H1 (cell line): ENCODE measurements around a stretch of chr7.

DNA sequence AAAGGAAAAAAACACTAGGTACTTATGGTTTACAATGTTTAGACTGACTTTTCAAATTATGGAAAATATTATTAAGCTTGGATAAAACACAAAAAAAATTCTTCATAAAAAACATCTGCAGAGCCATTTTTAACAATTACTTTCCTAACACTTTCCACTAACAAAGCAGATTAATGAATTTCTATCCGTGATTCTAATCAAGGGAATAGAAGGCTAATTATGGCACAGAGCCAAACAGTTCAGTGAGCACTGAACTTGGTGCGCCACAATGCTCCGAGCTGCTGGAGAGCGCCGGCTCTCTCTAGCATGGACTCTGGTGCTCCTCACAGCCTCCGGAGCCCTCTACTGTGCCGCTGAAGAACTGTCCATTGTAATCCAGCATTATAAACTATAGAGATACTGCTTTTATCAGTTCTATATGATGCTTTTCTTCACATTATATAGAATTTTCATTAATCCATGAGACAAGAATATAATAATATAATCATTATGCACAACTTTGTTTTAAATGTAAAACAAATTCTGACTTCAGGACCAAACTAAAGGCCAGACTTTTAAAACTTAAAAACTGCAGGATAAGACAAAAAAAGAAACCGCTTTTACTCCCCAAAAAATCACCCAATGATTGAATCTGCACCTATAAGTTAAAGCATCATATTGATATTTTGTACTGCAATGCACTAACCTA lies 123.5 kb downstream of the RNF32 start:
- RRBS = no CpG with 5 or more reads among the region's 8 CpGs
CAGE:
- cytosol, long polyA plus RNA = no peak
- long polyA plus RNA = no peak
- nucleus, long polyA plus RNA = no peak

GRCh38 chr7:157000458-157000994 lies 9.9 kb downstream of the MNX1 start:
- RRBS = 1% methylated on average over 12 of the region's 35 CpGs
CAGE:
- cytosol, long polyA plus RNA = no peak
- long polyA plus RNA = no peak
- nucleus, long polyA plus RNA = no peak

- RRBS = 3% methylated on average over 12 of the region's 59 CpGs
CAGE:
- cytosol, long polyA plus RNA = no peak
- long polyA plus RNA = no peak
- nucleus, long polyA plus RNA = no peak
Observed at GRCh38 chr7:157018917-157019695, 8.6 kb upstream of the MNX1 start.

DNA sequence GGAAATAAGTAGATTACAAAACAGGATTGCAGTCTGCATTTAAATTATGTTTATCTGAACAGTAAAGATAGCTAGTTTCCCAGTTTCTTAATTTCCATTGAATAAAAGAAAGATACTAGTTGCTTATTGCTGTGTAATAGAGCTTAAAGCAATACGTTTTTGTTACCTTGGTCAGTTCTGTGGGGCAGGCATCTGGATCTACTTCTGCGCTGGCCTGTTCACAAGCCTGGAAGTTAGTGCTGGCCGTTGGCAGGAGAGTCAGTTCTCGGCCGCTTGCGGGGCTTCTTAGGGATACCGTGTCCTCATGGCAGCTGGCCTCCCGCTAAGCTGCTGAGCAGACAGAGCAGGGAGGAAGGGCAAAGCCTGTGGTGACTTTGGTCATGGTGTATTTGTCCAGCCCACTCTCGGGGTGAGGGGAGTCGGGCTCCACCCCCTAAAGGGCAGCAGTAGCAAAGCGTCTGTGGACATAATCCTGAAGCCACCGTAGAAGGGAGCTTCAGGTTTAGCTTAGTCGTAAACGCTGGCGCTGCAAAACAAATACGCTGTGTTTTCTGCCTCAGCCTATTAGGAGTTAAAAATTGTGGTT lies 12.1 kb downstream of the UBE3C start:
- RRBS = no CpG with 5 or more reads among the region's 16 CpGs
CAGE:
- cytosol, long polyA plus RNA = no peak
- long polyA plus RNA = no peak
- nucleus, long polyA plus RNA = no peak

DNA sequence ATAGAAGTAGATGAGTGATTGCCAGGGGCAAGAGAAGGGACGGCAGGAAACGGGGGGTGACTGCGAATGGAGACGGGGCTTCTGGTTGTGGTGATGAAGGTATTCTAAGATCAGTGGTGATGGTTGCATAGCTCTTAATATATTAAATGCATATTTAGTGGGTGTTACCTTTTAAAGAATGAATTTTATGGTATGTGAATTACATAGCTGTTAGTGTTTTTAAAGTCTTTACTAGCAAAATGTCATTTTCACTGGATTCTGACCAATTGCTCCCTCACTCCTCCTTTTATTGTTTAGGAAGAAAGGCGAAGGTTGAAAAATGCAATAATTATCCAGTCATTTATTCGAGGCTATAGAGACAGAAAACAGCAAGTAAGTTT lies 30.0 kb downstream of the UBE3C start:
- RRBS = no CpG with 5 or more reads among the region's 6 CpGs
CAGE:
- cytosol, long polyA plus RNA = no peak
- long polyA plus RNA = no peak
- nucleus, long polyA plus RNA = no peak

DNA sequence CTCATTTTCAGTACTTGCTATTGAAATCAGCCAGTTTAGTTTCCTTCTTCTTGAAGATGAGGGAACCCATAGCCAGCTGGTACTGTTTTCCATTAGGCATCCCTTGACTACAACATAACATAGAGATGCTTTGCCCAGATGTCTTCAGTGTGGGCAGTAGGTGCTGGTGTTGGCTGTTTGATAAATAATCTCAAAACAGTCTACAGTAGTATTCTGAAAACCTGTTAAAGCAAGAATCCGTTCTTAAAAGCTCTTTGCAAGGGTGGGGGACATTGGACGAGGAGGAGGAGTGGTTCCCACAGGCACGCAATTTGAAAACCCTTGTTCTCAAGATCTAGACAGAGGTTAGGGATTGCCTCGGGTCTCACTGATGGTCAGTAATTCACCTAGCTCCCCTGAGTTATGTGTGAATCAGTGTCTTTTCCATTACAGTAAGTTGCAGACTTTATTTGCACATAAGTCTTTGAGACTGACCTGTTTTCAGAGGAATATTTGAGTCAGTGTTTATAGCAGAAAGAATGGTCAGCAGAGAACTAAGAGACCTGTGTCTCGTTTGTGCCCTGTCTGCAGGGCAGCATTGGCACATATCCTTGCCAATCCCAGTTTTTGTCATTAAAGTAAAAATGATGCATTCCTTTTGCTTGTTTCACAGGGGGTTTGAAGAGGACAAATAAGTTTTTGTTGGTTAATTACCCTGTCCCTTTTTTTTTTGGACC lies 66.1 kb downstream of the UBE3C start:
- RRBS = no CpG with 5 or more reads among the region's 5 CpGs
CAGE:
- cytosol, long polyA plus RNA = no peak
- long polyA plus RNA = no peak
- nucleus, long polyA plus RNA = no peak

GRCh38 chr7:157237915-157239007 lies 98.5 kb upstream of the DNAJB6 start:
- RRBS = 83% methylated on average over 5 of the region's 9 CpGs
CAGE:
- cytosol, long polyA plus RNA = no peak
- long polyA plus RNA = no peak
- nucleus, long polyA plus RNA = start-site peak on the plus strand at chr7:157238576-157238674, 15 reads

DNA sequence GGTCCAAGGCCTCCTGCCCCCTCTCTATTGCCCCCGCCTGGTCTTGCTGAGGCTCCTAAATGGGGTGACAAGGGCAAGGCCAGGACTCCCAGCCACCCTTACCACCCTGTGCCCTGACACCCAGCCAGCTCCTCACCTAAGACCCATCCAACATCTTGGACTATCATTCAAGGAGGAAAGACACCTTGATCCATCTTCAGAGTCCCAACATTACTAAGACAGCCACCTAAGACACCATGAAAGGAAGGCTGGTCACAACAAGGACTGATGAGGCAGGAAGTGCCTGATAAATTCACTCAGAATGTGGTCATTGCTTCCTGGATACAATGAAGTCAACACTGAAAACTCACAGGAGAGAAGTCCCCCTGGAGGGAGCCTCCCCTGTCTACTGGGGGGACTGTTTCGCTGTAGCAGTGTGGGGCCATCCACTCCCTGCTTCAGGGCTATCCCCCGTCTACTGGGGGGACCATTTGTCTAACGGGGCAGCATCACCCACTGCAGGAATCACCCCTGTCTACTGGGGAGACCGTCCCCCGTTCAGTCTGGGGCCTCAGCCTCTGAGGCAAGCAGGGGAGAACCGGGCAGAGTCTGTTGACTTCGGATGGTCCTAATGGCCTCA lies 60.1 kb upstream of the DNAJB6 start:
- RRBS = 86% methylated on average over 2 of the region's 8 CpGs
CAGE:
- cytosol, long polyA plus RNA = no peak
- long polyA plus RNA = no peak
- nucleus, long polyA plus RNA = no peak

DNA sequence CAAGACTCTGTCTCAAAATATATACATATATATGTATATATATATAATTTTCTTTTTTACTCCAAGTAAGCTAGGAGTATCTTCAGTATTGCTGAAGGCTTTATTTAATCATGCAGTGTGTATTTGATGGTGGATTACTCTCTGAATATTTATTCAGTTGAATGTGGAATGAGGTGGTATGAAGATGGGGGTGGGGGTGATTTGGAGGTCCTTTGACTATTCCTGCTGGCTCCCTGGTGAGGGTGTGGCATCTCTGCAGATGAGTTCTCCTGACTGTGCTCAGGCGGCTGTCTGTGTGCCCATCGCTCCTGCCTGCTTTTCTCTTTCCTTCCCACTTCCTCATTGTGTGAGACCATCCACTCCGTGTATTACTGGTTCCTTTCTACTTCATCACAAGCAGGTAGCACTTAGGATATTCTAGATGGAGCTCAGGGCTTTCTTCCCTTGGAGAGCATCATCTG lies 15.5 kb downstream of the DNAJB6 start:
- RRBS = no CpG with 5 or more reads among the region's 3 CpGs
CAGE:
- cytosol, long polyA plus RNA = no peak
- long polyA plus RNA = no peak
- nucleus, long polyA plus RNA = no peak

DNA sequence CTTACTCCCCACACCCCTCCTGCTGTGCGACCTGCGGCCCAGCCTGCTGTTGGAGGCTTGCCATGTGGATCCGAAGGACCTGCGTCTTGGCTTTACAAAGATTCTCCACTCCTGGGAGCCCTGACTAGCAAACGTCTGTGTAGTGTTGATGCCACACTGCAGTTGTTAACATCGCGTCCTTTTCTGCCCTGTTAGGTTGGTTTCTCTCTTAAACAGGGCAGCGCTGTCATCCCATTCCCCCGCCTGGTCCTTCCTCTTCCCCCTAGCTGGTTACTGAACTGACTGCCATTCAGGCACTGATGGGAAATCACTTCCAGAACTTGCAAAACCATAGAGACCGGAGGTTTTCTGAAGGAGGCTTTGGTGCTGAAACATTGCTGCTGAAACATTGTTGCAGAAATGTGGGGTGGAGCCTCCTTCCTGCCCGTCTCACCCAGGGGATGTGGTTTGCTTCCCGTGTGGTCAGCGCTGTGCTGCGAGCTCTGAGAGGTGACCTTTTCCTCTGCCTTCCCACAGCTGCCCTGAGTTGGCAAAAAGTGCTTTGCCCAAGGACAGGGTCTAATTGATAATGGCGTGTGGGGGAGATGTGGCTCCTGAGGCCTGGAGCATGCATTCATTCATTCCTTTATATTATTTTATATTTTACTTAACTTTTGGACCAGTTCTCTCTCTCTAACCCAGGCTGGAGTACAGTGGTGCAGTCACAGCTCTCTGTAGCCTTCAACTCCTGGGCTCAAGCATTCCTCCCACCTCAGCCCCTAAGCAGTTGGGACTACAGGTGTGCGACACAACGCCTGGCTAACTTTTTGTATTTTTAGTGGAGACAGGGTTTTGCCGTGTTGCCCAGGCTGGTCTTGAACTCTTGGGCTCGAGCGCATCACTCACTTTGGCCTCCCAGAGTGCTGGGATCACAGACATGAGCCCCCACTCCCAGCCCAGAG lies 53.7 kb downstream of the DNAJB6 start:
- RRBS = no CpG with 5 or more reads among the region's 20 CpGs
CAGE:
- cytosol, long polyA plus RNA = no peak
- long polyA plus RNA = no peak
- nucleus, long polyA plus RNA = no peak

- RRBS = 80% methylated on average over 43 of the region's 117 CpGs
CAGE:
- cytosol, long polyA plus RNA = no peak
- long polyA plus RNA = no peak
- nucleus, long polyA plus RNA = no peak
Observed at GRCh38 chr7:157612523-157613805, 276.2 kb downstream of the DNAJB6 start.

DNA sequence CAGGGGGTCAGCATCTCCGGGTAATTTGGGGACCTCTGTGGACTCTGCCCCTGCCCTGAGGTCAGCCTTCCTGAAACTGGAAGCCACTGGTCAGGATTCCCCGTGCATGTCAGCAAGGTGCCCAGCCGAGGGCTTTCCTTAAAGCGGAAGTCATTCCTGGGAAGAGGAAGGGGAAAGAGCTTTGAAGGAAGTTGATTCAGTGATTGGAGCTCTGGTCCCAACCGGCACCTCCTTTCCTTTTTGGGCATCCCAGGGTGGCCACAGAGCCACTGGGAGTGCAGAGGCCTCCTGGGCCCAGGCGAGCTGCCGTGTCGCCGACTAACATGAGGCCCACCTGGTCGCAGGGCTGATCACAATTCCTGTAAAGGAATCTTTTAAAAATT lies 569.2 kb downstream of the DNAJB6 start:
- RRBS = no CpG with 5 or more reads among the region's 10 CpGs
CAGE:
- cytosol, long polyA plus RNA = no peak
- long polyA plus RNA = no peak
- nucleus, long polyA plus RNA = no peak

GRCh38 chr7:157994241-157994546 lies 593.4 kb downstream of the PTPRN2 start:
- RRBS = no CpG with 5 or more reads among the region's 7 CpGs
CAGE:
- cytosol, long polyA plus RNA = no peak
- long polyA plus RNA = no peak
- nucleus, long polyA plus RNA = no peak

DNA sequence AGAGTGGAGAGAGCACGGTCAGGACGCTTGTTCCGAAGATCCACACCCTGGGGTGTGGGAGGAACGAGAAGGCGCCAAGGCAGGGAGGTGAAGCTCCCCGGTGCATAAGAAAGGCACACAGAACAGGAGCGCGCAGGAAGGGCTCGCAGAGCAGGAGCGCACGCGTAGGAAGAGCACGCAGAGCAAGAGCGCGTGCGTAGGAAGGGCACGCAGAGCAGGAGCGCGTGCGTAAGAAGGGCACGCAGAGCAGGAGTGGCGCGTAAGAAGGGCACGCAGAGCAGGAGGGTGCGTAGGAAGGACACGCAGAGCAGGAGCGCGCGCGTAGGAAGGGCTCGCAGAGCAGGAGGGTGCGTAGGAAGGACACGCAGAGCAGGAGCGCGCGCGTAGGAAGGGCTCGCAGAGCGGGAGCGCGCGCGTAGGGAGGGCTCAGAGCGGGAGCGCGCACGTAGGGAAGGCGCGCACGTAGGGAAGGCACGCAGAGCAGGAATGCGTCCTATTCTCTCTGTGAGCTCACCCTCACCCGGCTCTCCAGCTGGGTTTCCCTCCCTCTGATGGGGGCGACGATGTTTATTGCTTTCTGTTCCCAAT lies 423.4 kb downstream of the PTPRN2 start:
- RRBS = no CpG with 5 or more reads among the region's 55 CpGs
CAGE:
- cytosol, long polyA plus RNA = no peak
- long polyA plus RNA = no peak
- nucleus, long polyA plus RNA = no peak

- RRBS = 92% methylated on average over 8 of the region's 30 CpGs
CAGE:
- cytosol, long polyA plus RNA = no peak
- long polyA plus RNA = no peak
- nucleus, long polyA plus RNA = no peak
Observed at GRCh38 chr7:158237672-158238363, 349.8 kb downstream of the PTPRN2 start.

DNA sequence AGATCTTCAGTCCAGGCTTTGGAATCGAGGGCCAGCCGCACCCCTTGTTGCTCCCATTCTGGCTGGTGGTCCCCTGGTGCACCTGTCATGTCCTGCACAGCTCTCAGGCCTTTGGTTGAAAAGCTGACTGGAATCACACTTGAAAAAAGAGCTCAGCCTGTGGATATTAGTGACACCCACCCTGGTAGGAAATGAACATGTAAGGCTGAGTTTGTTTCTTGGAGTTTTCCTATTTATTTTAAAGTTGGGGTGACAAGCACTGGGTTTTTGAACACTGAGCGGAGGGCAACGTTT lies 166.6 kb downstream of the PTPRN2 start:
- RRBS = no CpG with 5 or more reads among the region's 4 CpGs
CAGE:
- cytosol, long polyA plus RNA = no peak
- long polyA plus RNA = no peak
- nucleus, long polyA plus RNA = no peak

DNA sequence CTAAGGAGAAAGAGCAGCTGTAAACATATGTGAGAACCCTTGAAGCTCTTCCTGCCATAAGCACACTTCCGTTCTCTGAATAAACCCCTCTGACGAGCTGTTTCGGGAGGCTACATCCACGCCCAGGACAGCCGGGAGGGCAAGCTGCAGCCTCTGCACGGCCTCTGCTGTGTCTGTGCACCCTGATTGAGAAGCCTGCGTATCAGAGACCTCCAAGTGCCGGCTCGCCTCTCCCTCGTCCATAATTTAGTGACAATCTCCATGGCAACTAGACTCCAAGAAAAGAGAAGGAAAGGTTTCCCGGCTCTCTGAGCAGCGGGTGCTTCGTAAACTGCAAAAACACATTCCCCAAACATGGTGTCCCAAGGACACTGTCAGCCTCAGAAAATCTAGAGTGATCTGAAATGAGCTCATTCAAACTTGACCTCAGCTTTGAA lies 114.3 kb downstream of the PTPRN2 start:
- RRBS = 71% methylated on average over 6 of the region's 13 CpGs
CAGE:
- cytosol, long polyA plus RNA = no peak
- long polyA plus RNA = no peak
- nucleus, long polyA plus RNA = no peak

- RRBS = no CpG with 5 or more reads among the region's 13 CpGs
CAGE:
- cytosol, long polyA plus RNA = no peak
- long polyA plus RNA = no peak
- nucleus, long polyA plus RNA = no peak
Observed at GRCh38 chr7:158607323-158608090, 19.9 kb upstream of the PTPRN2 start.

DNA sequence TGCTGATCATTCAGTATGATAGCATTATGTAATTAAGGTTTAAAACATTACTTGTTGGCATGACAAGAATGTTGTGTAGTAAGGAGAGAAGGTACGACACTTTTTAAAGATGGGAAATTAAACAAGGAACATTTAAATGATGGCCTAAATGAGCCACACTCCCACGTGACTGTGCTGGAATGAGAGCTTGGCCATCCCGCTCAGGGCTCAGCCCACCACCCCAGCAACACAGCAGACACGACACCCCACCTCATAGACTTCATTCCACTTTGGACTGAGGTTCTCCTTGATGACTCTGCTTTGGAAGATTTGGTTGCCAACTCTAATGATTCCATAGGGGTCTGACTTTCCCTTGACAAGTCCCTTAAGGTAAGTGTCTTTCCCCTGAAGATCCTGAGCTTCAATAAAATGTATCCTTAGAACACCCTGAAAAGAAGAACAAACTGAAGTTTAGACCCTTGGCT lies 59.9 kb upstream of the NCAPG2 start:
- RRBS = no CpG with 5 or more reads among the region's 4 CpGs
CAGE:
- cytosol, long polyA plus RNA = no peak
- long polyA plus RNA = no peak
- nucleus, long polyA plus RNA = no peak

GRCh38 chr7:158779660-158780469 lies 49.4 kb downstream of the ESYT2 start:
- RRBS = no CpG with 5 or more reads among the region's 11 CpGs
CAGE:
- cytosol, long polyA plus RNA = no peak
- long polyA plus RNA = no peak
- nucleus, long polyA plus RNA = no peak